Camera-type eye (tissue), 1 donor: ENCODE results near the genes RAET1L and MTHFD1L.

DNA sequence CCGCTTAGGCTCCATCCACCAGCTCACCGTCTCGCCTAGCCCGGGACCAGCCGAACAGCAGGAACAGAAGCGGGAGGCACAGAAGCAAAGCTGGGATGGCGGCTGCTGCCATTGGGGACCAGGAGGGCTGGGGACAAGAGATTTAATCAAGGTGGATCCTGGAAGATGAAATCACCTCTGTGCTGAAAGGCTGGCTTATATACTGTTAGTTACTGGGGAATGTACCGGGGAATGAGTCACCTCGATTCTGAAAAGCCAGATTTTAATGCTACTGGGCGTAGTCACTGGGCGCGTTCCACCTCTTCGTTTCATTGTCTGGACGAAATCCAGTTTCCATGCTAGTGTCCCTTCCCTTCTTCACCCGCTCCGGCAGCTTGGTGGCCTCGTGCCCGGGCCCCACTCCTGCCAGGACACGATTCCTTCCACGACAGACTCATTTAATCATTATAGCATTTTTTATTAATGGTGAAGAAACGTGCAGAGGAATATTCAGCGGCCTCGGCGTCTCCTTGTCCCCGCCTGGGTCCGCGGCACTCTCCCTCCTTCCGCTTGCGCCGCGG lies at the start of gene RAET1L:
Gene RAET1L (minus strand): TSS at position 173 of the 560 bp plus-strand sequence.
- RAMPAGE, long total RNA: no peak

GRCh38 chr6:150072178-150072672 lies 3.3 kb upstream of the ULBP3 start:
- RAMPAGE, long total RNA: no peak

- RAMPAGE, long total RNA: no peak
Measured at GRCh38 chr6:150118517-150119718, 23.9 kb upstream of the PPP1R14C start.

- RAMPAGE, long total RNA: no peak
Measured at GRCh38 chr6:150144109-150144590, 1.3 kb downstream of the PPP1R14C start.

DNA sequence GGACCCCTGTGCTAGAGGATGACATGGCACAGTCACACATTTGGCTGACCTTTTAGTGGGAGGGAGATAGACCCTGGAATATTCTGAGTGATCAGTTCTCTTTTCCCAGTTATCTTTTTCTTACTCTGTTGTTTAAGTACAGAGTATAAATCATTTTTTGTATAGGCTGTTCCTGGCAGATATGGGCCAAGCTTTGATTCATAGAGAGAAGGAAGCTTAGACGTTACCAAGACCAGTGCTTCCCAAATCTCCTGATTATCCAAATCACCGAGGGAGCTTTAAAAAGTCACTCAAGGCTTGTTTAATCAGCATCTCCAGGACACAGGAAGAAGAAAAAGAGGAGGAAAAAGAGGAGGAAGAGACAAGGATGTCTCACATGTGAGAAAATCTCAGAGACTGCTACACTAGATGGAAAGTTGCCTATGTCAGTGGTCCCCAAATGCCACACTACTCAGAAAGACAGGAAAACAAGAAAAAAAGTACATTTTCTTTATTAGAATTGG lies 50.1 kb downstream of the PPP1R14C start:
- RAMPAGE, long total RNA: no peak

- RAMPAGE, long total RNA: no peak
Measured at GRCh38 chr6:150197002-150197518, 54.2 kb downstream of the PPP1R14C start.

DNA sequence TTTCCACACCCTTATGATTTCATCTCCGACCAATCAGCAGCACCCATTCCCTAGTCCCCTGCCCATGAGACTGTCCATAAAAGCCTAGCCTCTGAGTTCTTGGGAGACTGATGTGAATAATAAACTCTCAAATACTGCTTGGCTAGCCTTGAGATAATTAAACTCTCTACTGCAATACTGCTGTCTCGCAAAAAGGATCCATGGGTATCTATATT lies 71.4 kb upstream of the IYD start:
- RAMPAGE, long total RNA: no peak

- RAMPAGE, long total RNA: no peak
Measured at GRCh38 chr6:150418106-150418802, 49.4 kb downstream of the IYD start.

DNA sequence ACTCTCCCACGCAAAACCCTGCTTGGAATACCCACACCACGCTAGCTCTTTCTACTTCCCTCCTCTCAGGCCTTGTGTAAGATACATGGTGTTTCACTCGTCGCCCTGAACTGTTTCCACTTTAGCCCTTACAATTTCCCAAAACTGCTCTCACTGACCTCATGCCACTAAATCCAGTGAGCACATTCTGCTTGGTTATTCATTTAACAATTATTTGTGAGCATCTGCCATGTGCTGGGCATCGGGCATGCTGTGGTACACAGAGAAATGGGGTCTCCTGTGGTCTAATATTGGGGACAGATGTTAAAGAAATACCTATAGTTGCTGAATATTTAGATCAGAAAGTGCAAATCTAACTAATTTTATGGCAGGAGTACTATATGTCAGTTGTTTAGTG lies 40.9 kb downstream of the PLEKHG1 start:
- RAMPAGE, long total RNA: no peak

DNA sequence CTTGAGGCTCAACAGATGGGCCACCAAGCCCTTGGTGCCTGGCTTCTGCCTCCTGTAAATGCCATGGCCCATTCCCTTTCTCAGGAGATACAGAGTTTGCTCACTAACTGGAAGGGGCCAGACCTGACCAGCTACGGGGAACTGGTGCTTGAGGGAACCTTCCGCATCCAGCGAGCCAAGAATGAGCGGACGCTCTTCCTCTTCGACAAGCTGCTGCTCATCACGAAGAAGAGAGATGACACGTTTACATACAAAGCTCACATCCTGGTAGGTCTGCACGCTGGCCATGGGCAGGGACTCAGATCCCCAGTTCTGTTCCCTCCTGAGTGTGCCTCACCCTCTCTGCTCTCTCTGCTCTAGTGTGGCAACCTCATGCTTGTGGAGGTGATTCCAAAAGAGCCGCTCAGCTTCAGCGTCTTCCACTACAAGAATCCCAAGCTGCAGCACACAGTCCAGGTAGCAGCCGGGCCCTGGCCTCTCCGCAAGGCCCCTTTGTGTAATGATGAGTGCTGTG lies 56.4 kb upstream of the MTHFD1L start:
- RAMPAGE, long total RNA: no peak

DNA sequence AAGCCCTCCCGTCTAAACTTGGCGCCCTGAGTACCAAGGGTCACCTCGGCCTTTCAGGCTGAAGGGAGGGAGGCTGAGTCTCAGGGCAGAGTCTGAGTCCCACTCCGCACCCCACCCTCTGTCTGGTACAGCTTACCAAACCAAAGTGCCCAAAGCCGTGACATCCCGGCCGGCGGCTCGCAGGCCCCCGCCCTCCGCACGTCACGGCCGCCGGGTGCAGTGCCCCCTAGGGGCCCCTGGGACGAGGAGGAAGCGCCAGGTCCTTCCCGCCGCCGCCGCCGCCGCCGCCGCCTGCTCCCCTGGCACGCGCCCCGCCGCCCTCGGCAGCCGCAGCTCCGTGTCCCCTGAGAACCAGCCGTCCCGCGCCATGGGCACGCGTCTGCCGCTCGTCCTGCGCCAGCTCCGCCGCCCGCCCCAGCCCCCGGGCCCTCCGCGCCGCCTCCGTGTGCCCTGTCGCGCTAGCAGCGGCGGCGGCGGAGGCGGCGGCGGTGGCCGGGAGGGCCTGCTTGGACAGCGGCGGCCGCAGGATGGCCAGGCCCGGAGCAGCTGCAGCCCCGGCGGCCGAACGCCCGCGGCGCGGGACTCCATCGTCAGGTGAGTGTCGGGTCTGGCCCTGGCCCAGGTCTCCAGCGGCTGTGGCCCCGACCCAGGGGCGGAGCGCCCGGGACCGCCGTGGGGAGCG lies at the start of gene MTHFD1L:
Gene MTHFD1L (plus strand): TSS at position 247 of the 682 bp plus-strand sequence.
- RAMPAGE, long total RNA: no peak

DNA sequence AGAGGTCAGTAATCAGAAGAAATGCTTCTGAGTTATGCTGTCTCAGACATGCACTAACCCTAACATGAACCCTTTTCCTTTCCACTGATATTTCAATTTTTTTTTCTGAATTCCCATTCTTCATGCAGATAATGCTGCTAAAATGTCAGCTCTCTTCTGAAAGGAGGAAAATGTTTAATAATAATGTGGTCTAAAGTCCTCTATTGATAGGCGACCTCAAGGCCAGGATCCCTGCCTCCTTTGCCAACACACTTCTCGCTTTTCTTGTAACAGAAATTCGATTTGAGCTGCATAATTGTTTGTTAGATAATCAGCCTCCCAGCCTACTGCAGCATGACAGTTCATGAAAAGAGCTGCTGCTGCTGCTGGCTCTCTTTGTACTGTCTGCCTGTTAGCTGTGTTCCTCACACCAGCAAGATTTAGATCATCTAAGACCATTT lies 153.9 kb downstream of the MTHFD1L start:
- RAMPAGE, long total RNA: no peak

DNA sequence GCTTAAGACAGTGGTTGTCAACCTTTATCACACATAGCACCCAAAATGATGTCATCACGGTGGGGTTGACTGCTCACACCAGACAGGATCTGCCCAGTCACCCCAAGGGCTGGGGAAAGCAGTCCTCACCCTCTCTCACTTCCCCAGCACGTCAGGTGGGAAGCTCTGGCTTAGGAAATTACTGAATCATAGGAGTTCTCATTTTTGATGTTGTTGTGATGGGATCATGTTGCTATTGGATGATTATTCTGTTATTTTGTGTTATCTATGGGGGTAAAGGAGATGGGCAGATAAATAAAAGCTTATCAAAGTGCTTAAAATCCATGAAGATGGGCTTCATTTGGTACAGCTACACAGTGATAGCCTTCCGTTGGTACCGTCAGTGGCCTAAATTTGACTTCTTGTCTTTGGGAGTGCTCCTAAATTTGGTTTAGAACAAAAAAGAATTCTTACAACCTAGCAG lies 171.9 kb downstream of the MTHFD1L start:
- RAMPAGE, long total RNA: no peak

DNA sequence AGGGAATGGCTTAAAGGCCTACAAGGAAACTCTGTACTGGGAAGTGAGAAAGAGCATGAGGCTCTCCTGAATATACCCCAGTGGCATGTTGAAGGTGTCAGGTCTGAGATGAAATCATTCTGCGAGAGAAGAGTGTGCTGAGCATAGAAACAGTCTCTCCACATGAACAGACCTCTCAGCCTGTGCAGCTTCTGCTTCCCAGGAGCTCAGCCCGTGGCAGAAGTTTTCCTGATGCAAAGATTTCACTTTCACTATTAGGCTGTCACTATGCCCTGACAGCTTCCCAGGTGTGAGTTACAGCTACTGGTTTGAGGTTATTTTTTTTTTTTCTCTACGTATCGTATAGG lies 121.4 kb upstream of the AKAP12 start:
- RAMPAGE, long total RNA: no peak

- RAMPAGE, long total RNA: no peak
Measured at GRCh38 chr6:151126023-151126552, 113.7 kb upstream of the AKAP12 start.

- RAMPAGE, long total RNA: no peak
Measured at GRCh38 chr6:151326531-151326839, 64.9 kb downstream of the ZBTB2 start.

- RAMPAGE, long total RNA: no peak
Measured at GRCh38 chr6:151341358-151342126, 49.8 kb downstream of the ZBTB2 start.

- RAMPAGE, long total RNA: no peak
Measured at GRCh38 chr6:151366524-151366950, 24.8 kb downstream of the ZBTB2 start.

- RAMPAGE, long total RNA: no peak
Measured at GRCh38 chr6:151494248-151495007, 611 bp downstream of the CCDC170 start.

DNA sequence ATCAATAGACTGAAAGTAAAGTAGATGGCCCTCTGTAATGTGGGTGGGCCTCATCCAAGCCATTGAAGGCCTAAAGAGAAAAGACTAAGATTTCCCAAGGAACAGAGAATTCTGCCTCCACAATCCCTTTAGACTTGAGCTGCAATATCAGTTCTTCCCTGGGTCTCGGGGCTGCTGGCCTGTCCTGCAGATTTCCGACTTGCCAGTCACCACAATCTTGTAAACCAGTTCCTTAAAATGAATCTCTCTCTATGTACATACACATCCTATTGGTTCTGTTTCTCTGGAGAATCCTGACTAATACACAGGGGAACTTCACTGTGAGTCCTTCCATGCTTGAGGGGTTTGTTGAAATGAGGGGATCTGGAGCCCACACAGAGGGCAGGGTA lies 12.9 kb downstream of the CCDC170 start:
- RAMPAGE, long total RNA: no peak